Measurements from ENCODE around the genes PGA3 and VWCE.

DNA sequence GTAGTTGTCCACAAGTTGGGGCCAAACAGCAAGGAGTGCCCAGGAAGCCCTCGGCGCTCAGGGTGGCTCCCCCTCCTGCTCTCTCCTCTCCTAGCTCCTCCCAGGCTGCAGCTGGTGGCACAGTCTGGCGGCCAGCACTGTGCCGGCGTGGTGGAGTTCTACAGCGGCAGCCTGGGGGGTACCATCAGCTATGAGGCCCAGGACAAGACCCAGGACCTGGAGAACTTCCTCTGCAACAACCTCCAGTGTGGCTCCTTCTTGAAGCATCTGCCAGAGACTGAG, 16.8 kb downstream of the CD5 start:
- PRO-cap, result no peak

DNA sequence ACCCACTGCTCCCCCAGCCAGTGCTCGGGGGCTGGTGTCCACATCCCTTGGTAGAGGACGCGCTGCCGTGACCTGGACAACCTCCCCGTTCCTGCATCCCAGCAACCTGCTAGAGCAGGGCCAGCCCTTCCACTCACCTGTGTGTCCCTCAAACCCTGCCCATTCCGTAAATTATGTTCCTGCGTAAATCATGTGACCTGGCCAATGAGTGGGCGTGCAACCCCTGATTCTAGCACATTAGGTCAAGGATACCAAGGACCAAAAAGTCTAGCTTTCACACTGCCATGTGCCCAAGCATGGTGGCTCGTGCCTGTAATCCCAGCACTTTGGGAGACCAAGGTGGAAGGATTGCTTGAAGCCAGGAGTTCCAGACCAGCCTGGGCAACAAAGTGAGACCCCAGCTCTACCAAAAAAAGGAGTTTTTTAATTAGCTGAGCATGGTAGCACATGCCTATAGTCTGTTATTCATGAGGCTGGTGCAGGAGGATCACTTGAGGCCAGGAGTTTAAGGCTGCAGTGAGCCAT, 25.8 kb downstream of the CD5 start:
- PRO-cap, result no peak

GRCh38 chr11:61138331-61139068, 22.7 kb downstream of the VPS37C start:
- PRO-cap, result no peak

- PRO-cap, result no peak
Measured at GRCh38 chr11:61150303-61150697, 10.9 kb downstream of the VPS37C start.

DNA sequence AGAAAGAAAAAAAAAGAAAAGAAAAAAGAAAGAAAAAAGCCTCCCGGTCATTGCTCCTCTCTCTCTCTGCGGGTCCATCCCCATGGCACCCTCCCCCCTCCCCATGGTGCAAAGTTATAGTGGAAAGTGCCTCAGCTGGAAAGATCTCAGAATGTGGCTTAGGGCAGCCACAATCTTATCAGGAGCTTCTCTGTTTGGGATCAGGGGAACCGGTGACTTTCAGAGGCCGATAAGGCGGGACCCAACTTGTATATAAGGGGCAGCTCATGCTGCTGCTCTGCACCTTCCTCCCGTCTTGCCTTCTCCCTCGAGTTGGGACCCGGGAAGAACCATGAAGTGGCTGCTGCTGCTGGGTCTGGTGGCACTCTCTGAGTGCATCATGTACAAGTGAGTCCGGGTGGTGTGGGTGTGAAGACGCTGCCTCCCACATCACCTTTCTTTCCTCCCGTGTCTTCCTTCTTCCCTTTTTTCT, at the start of gene PGA3:
PGA3 (plus strand) TSS at position 282 of the 472 bp plus-strand sequence.
- PRO-cap, result no peak

DNA sequence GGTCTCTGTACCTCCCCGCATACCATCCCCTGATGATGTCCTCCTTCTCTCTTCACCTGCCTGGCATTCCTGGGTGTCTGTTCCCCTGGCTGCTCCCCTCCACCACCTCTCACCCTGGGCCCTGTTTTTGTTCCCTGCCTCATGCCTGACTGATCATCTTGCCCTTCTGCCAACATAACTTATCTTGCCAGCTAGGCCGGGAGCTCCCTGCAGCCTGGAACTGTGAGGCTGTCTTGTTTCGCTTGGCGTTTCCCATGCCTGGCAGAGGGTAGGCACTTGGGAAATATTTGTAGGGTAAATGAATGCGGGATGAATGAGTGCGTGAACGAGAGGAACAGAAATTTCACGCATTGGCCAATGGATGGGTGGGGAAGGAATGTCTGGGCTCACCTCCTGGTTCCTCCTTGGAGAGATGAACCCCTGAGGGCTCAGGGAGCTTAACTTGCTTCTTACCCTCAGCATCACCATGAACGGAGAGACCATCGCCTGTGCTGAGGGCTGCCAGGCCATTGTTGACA, 8.3 kb downstream of the PGA5 start:
- PRO-cap, result no peak

DNA sequence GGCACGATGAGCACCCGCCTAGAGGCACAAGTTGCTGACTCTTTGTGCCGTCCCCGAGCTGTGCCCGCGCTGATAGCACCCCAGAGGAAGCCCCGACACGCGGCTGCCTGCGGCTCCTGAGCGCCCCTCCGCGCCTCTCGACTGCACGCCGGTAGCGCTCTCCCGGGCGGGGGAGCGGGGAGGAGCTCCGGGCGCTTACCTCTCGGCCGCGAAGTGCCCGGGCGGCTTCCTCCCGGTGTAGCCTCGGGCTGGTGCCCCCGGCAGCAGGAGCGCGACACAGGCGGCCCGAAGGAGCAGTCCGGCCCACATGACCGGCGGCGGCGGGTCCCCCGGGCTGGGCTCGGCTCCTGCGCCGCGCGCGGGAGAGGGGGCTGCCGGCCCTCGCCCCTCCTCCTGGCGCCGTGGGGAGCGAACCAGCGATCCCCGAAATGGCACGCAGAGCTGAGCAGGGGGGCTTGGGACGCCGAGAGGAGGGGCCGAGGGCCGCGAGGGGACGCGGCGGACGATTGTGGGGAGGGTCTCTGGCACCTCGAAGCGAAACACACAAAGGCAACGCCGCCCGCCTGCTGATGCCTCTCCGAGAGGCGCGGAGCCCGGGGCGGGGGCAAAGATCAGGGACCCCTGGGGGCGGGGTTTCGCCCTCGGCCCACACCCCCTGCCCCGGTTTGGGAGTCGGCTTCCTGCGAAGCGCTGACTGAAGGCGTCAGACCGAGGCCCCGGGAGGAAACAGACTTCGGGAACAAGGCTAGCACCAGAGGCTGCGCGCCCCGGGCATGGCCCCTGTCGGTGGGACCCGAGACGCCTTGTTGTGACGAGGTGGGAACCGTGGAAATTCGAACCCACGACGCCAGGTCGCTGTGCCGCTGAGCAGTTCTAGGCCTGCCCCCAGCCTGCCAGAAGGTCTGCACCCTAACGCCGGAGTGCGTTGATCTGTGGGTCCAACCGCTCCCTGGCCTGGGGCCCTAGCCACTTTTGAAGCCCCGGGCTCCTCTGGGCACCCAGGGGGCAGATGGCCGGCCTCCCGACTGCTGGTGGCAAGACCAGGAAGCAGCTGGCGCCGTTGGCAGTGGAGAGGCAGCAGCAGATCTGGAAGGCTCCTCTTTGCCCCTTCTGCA, at the start of gene VWCE:
VWCE (minus strand) TSS at position 588 of the 1,115 bp plus-strand sequence.
- PRO-cap, result no peak

DNA sequence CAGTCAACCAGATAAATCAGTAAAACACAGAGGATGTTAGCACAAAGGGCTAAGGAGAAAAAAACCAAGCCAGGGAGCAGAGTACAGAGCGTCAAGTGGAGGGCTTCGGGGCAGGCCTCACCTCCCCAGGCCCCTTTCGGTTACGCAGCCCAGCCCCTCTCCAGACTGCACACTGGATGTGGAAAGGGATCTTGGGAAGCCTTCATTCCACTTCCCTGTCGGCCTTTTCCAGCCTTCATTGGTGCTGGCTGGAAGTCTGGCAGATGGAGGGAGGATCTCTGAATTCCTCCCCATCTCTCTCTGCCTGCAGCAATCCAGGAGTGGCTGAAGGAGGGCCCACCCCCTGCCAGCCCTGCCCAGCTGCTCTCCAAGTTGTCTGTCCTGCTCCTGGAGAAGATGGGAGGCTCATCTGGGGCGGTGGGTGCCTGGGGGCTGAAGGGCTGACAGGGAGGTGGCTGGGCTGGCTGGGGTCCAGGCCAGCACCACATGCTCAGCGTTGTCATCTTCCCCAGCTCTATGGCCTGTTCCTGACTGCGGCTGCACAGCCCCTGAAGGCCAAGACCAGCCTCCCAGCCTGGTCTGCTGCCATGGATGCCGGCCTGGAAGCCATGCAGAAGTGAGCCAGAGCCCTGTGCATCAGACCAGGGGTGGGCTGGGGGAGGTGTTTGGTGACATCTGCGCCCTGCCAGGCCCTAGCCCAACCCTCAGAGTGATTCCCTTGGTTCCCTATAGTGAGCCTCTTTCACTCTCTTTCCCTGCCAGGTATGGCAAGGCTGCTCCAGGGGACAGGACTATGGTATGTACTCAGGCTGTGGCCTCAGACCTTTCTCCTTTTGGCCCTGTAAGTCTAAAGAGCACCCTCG, 12.2 kb downstream of the TKFC start:
- PRO-cap, result no peak

DNA sequence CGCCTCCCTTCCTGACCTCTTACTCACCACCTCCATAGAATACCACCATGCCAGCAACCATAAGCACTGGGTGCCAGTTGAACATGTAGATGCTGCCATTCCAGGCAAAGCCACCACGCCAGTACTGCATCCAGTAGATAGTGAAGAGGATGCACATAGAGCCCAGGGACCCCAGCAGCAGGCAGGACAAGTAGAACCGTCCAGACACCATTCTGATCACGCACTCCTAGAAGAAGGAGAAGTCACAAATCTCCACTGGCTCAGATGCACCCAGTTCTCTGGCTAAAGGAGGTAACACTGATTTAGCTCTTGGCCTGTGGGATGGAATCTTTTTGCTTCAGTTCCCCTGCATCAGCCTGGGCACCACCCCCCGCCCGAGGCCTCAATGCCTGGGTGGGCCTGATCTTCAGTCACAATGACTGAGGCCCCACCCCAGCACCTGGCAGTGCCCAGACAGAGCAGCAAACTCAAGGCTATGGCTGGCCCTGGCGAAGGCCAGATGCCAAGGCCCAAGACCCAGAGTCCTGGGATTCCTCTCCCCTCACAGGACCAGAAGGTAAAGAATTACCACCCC, 5.1 kb downstream of the CYB561A3 start:
- PRO-cap, result no peak

DNA sequence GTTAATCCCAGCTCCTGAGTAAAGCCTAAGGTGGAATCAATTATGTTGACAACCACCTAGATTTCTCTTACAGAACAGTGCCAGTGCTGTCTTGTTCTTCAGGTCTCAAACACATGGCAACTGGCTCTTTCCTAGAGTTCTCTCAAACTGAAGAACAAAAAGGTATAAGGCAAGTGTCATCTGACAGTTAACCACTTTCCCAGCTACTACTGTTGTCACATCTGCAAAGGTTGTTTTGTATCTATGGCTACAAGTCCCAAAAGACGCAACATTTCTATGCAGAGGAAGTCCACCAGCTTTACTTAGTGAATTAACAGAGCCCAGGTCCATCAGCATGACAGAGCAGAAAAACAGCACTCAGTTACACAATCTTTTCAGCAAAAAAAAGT, 12.2 kb downstream of the CPSF7 start:
- PRO-cap, result no peak

GRCh38 chr11:61477122-61477523, 3.8 kb upstream of the PPP1R32 start:
- PRO-cap, result no peak

- PRO-cap, result no peak
Measured at GRCh38 chr11:61589807-61590300, 9.0 kb upstream of the SYT7 start.

DNA sequence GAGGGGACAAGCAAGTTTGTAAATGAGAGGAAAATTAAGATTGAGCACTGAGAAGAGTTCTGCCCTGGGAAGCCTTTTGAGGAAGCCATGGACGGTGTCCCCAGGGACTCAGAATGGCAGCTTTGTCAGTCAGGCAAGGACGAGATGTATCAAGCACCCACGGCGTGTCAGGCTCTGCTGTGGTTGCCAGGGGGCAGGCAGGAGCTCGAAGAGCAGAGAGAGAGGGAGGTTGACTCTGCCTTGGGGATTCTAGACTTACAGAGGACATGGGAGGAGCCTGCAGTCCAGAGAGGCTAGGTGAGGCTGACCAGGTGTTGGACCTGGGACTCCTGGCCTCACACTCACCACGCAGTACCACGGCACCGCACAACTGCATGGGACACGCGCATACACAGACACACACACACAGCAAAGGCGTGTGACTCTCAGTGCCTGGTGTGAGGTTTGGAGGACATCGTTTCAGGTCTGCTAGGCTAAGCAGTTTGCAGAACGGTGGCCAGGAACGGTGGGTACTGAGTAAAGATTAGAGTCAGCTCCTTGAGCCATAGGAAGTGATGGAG, 29.2 kb upstream of the SYT7 start:
- PRO-cap, result no peak

DNA sequence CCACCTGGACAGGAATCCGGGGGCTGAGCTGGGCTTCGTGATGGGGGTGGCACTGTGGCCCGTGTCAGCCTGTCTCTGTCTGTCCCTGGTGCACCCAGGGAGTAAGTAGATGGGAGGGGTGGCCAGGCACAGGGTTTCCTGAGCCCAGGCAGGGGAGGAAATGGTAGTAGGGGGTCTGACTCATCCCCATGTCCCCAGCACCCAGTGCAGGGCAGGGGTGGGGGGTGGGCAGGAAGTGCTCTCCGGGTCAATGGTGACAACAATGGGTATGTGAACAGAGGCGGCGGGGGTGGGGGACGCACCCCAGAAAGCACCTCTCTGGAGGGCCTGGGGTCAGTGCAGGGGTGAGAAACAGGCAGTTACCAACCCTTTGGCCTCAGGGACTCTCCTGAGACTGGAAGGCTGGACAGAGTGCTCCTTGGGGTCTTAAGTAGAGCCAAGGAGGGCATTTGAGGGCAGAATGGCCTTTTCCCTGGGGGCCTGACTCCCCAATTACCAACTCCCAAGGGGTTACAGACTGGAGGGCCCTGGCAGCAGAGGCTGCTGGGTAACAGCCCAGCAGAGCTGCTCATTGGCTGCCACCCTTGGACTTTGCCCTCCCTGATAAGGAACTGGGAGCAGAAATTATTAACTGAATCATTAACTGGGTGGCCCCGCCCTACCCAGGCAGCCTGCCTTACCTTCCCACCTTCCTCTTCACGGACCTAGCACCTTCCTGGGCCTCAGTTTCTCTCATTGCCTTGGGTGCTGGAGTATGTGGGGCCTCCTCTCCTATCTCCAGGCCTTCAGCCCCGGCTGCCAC, 4.2 kb downstream of the MYRF start:
- PRO-cap, result no peak

DNA sequence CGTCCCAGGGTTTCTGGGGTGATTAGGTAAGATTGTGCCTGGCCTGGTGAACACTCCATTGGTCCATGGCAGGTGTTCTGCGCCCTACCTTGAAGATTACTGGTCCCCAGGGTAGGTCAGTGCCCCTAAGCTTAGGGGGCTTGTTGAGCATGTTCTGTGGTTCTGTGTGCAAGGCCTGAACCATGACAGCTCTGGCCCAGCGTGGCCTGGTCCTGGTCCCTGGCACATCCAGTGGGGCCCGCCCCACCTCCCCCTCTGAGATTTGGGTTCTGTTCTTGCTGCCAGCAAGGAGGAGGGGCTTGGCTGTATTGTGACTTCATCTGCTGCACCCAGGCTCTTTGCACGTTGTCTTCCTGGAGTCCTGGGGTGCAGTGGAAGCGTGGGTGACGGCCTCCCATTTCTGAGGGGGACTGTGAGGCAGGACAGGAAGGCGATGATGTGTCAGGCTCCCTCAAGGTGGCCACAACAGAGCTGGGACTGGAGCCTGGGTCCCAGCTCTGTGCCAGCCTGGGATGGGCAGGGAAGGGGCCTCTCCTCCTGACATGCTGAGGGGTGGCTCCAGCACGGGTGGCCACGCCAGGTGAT, 5.1 kb downstream of the MYRF start:
- PRO-cap, result no peak

DNA sequence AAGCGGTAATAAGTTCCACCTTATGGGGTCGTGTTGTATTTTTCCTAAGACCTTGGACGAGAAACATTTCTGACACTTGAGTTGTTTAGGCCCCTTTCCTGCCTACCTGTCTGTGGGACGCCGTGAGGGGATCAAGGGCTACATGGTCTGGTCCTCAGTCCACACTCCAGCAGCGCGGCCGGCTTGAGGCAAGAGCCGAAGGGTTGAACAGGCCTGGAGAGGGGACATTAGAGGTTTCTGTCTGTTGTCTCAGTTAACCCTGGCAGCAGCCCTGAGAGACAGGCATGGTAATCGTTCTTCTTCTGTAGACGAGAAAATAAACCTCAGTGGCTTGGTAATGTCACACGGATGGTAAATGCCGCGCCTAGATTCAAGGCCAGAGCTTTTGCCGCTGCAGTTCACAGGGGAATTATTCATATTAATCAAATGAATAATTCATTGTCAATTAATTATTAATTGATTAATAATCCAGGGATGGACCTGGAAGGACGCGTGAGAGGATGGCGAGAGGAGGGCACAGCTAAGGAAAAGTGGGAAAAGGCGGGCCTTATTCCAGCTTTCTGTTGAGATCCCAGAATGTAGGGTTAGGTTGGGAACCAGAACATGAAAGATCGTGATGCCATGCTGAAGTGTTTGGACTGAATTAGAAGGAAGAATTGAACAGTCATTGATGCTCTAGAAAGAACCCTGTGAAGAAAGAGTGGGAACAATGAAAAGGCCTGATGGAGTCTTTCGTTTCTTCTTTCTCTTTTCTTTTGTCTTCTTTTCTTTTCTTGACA, 684 bp downstream of the FEN1 start:
- PRO-cap, result no peak

- PRO-cap, result no peak
Measured at GRCh38 chr11:61811943-61813455, 4.3 kb downstream of the FADS1 start.

DNA sequence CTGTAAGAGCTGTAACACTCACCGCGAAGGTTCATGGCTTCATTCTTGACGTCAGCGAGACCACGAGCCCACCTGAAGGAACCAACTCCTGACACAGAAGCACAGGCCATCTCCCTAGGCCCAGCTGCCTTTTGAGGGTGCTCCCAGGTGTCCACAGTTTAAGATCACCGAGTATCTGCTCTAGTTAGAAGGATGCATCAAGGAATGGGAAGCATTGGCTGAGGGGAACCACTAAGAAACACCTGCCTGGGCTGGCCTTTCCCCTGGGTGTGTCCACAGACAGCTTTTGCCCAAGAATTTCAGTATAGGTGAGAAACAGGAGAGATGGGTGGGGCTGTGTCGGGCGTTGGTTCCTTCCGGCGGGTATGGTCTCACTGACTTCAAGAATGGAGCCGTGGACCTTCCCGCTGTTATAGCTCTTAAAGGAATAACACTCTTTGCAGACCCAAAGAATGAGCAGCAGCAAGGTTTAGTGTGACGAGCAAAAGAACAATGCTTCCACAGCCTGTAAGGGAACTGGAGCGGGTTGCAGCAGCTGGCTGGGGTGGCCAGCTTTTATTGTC, 2.6 kb downstream of the FADS1 start:
- PRO-cap, result no peak

GRCh38 chr11:61828642-61829470, 756 bp downstream of the FADS2 start:
- PRO-cap, result no peak

GRCh38 chr11:61850995-61851749, 23.1 kb downstream of the FADS2 start:
- PRO-cap, result unidirectional peak, minus-strand start at chr11:61851344